Body of pancreas (tissue), 2 donors: ENCODE measurements around the genes PLCG1 and GTSF1L.

GRCh38 chr20:40503065-40503547 lies 185.9 kb downstream of the MAFB start:
- PRO-cap: no peak
- RAMPAGE, long total RNA, 2 experiments: no peak in any of the 2 experiments

- PRO-cap: no peak
- RAMPAGE, long total RNA, 2 experiments: no peak in any of the 2 experiments
Measured at GRCh38 chr20:40654753-40655512, 34.1 kb downstream of the MAFB start.

DNA sequence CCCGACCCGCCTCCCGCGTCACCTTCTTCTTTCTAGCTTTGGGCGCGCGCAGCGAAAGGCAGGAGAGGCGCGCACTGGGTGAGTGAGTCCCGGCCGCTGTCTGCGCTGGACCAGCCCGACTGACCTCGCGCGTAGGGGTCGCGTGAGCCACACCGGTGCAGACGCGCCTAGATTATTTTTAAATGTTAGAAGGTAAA lies 1.6 kb upstream of the MAFB start:
- PRO-cap: no peak
- RAMPAGE, long total RNA, 2 experiments: no peak in any of the 2 experiments

DNA sequence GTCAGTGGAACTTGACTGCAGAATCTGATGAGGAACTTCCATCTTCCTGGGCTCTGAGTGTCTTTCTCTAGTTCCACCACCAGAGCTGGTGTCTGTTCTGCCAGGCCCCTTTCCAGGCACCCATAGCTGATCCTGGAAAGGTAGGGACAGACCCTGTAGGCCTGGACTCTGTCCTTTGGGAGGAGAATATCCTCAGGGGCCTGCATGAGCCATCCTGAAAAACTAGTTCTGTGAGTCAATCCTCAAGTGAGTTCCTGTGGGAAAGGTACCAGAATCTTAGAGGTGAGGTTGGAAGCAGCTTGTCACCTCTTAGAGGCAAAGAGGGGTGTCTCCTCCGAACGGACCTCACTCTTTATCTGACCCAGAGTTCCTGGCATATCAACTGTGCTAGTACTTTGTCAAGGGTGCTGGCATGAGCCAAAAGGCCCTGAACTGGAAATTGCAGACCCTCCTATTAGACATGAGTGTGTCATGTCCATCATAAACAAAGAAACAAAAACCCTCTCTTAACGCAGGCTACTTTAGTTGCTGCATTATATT lies 10.9 kb upstream of the TOP1 start:
- PRO-cap: no peak
- RAMPAGE, long total RNA, 2 experiments: no peak in any of the 2 experiments

GRCh38 chr20:41116093-41116548 lies 21.2 kb upstream of the PLCG1 start:
- PRO-cap: no peak
- RAMPAGE, long total RNA, 2 experiments: no peak in any of the 2 experiments

DNA sequence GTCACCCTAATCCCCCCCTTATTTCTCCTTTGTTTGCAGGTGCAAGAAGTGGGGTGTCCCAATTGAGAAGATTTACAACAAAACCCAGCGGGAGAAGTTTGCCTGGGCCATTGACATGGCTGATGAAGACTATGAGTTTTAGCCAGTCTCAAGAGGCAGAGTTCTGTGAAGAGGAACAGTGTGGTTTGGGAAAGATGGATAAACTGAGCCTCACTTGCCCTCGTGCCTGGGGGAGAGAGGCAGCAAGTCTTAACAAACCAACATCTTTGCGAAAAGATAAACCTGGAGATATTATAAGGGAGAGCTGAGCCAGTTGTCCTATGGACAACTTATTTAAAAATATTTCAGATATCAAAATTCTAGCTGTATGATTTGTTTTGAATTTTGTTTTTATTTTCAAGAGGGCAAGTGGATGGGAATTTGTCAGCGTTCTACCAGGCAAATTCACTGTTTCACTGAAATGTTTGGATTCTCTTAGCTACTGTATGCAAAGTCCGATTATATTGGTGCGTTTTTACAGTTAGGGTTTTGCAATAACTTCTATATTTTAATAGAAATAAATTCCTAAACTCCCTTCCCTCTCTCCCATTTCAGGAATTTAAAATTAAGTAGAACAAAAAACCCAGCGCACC lies 14.1 kb upstream of the PLCG1 start:
- PRO-cap: no peak
- RAMPAGE, long total RNA, 2 experiments: no peak in any of the 2 experiments

DNA sequence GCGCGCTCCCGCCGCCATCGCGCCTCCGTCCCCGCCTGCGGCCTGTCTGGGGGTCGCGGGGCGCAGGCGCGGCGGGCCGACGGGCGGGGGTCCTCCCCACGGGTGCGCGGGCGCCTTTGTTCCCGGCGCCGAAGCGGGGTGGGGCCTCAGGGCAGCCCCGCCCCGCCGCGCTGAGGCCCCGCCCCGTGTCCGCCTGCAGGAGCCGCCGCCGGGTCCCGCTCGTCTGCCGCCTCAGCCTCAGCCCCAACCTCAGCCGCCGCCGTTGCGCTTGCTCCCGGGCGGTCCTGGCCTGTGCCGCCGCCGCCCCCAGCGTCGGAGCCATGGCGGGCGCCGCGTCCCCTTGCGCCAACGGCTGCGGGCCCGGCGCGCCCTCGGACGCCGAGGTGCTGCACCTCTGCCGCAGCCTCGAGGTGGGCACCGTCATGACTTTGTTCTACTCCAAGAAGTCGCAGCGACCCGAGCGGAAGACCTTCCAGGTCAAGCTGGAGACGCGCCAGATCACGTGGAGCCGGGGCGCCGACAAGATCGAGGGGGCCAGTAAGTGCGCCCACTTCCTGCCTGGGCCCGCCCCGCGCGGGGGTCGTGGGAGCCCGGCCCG lies at the start of gene PLCG1:
TSS of gene PLCG1 (plus strand) at position 222 of the 598 bp plus-strand sequence.
- PRO-cap: bidirectional peak, plus-strand start at position 226 of the sequence, minus-strand start at position 37 of the sequence; bidirectional peak, plus-strand start at position 496 of the sequence, minus-strand start at position 435 of the sequence
- RAMPAGE, long total RNA, 2 experiments: start-site peak on the plus strand in 1 of 2 experiments, centred at position 350 of the sequence, 8 reads per replicate

- PRO-cap: no peak
- RAMPAGE, long total RNA, 2 experiments: no peak in any of the 2 experiments
Measured at GRCh38 chr20:41173607-41174344, 36.4 kb downstream of the PLCG1 start.

- PRO-cap: no peak
- RAMPAGE, long total RNA, 2 experiments: no peak in any of the 2 experiments
Measured at GRCh38 chr20:41177217-41178035, 40.1 kb downstream of the PLCG1 start.

DNA sequence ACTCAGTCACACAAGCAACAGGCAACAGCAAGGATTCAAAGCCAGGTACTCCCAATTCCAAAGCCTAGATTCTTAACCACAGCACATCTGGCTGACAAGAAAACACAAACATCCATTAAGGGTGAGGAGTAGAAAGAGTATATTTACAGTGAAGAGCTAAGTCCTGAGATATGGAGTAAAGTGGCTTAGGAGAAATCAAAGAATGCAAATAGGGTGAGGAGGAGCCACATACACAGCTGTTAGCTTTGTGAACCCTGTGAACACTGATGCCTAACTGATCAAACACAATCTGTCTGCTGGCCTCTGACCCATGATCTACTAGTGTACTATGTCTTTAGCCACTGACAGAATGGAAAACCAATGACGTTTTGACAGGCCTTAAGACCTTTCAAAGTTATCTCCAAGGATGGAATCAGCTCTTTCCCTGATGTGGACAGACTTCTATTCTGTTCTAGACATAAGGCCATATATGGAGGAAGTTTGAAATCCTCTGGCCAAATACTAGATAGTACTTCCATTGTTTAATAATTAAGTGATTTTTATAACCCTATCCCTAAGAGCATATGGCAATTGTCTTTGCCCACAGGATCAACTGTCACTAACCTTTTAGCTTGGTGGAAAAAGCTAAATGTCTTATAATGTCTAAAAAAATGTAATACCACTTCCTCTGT lies 75.1 kb downstream of the ZHX3 start:
- PRO-cap: no peak
- RAMPAGE, long total RNA, 2 experiments: no peak in any of the 2 experiments

GRCh38 chr20:41245369-41245766 lies 72.2 kb downstream of the ZHX3 start:
- PRO-cap: no peak
- RAMPAGE, long total RNA, 2 experiments: no peak in any of the 2 experiments

DNA sequence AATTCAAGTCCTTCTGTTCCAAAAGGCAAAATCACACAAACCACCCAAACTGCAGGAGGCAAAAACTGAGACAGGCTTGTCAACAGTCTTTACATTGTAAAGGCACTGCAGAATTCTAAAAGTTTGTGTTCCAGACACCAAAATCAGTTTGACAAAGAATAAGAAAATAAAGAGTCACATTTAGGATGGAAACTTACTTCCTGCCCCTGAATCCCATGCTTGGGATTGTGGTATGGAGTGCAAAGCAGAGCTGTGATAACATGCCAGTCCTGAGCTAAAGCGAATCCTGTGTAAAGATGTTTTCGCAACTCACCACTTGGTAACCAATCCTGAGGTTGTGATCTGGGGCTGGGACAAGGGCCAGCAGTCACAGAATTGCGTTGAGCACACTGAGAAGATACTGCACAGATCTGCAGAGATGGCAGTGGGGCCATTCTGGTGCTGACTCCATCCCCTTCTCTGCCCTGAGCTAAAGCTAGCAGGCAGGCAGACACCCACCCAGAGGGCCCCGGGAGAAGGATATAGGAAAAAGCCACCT lies 108.5 kb downstream of the CHD6 start:
- PRO-cap: no peak
- RAMPAGE, long total RNA, 2 experiments: no peak in any of the 2 experiments

DNA sequence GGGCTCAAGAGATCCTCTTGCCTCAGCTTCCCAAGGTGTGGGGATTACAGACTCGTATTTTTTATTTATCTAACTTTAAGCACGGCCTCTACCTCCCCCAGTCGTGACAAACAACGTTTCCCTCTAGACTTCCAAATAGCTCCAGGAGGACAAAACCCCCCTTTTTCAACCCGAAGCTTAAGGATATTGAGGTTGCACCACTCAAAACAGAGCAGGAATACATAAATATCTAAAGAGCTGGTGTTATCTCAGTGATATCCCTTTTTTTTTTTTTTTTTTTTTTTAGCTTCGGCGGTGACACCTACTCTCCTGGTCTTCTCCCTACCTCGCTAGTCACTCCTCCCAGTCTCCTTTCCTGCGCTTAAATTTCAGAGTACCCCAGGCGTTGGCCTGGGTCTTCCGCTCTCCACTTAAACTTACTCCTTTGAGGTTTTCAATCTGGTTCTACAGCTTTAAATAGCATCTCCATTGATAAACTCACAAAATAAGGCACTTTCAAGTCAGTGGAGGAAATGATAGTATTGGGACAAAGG lies 1.0 kb upstream of the SRSF6 start:
- PRO-cap: no peak
- RAMPAGE, long total RNA, 2 experiments: no peak in any of the 2 experiments

GRCh38 chr20:43667353-43668258 lies 692 bp downstream of the MYBL2 start:
- PRO-cap: no peak
- RAMPAGE, long total RNA, 2 experiments: no peak in any of the 2 experiments

DNA sequence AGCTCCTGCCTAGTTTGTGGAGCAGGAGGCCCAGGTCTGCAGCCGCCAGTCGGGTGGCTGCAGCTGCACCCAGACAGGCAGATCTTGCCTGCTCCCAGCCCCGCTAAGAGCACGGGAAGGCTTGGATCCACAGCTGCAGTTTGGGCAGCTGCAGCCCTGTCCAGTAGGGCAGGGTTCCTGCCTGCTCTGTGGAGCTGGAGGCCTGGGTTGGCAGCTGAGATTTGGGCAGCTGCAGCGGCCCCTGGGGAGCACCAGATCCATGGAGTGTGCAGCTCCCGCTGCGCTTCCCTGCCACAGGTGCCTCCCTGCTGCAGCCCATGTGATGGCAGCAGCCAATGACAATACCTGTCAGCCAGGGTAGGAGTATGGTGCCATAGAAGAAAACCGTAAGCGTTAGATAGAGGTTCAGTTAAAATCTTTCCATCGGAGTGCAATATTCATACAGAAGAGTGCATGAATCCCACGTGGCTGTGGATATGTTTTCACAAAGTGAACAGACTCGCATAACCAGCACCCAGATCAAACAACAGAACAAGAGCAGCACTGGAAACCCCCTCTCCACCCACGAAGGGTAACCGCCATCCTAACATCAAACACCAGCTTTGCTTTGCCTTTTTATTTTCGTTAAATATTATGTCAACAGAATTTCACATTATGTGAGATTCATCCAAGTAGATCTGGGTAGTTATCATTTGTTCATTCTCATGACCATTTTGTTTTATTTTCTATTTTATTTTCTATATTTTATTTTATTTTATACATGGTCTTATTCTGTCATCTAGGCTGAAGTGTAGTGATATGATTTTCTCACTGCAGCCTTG lies 4.8 kb downstream of the GTSF1L start:
- PRO-cap: no peak
- RAMPAGE, long total RNA, 2 experiments: no peak in any of the 2 experiments

GRCh38 chr20:43726654-43727146 lies at the start of gene GTSF1L:
GTSF1L (minus strand) TSS chr20:43727002.
- PRO-cap: no peak
- RAMPAGE, long total RNA, 2 experiments: no peak in any of the 2 experiments

DNA sequence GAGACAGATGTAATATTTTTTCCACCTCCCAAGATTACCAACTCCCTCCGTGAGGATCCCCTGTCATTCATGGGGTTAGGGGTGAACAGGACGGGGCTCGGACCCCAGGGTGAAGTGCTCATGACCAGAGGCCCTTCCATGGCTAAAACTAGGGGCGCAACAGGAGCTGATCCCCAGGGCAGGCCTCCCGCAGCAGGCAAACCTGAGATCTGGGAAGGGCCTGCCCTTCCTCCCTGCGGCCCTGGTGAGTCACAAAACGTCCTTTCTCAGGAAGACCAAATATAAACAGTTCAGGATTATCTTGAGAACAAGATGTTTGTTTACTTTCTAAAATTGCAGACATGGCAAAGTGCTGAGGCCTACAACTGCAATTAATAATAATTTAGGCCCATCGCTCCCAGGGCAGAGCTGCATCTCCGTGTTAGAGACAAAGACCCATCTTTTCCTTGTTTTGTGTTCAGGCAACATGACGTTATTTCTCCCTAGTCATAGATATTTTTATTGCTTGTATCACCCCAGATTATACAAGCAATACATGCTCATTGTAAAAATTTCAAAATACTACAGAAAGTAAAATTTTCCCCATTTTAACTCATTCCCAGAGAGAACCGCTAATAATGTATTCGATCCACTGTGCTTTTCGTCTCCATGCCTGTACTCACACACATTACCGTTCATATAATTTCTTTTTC lies 64.7 kb upstream of the TOX2 start:
- PRO-cap: no peak
- RAMPAGE, long total RNA, 2 experiments: no peak in any of the 2 experiments

DNA sequence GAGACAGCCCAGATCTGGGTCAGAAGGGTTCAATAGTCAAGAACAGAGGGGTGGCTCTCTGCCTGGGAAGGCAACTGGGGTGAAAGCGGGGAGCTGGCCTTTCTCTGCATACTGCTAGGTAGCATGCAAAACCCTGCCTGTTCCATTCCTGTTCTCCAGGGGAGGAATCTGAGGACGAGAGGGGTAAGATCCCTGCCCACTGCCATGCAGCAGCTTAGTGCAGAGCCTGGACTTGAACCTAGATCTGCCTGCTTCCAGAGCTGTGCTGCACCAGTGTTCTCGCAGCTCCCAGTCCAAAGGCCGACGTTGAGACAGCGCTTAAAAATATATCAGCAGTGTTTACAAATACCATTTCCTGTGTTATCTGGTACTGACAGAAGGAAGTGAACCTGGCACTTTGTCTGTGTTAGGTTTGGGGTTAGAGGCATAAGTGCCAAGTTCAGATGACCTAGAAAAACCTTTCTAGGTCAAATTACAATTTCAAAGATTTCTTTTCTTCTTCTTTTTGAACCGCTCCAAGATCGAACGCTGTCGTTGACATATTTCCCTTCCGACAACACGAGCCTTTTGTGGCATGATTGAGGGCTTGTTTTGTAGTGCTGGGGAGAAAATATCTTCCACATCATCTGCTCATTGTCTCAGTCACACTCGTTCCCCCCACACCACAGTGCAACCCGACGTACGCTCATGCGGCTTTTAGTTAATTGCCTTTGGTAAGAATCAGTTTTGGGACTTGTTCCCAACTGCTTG lies 44.6 kb downstream of the TOX2 start:
- PRO-cap: no peak
- RAMPAGE, long total RNA, 2 experiments: no peak in any of the 2 experiments

DNA sequence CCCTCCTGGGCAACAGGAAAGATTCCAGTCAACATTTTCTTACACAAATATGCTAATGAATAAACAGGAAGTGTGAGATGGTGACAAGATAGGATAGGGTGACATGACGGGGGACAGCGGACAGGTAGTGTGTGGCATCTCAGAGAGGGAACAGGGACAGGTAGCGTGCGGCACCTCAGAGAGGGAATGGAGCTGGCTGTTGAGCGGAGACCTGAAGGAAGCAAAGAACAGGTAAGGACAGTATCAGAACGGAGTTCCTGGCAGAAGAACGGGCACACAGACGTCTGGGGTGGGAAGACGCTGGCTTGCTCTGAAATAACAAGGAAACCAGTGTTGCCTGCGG lies 111.8 kb downstream of the JPH2 start:
- PRO-cap: no peak
- RAMPAGE, long total RNA, 2 experiments: no peak in any of the 2 experiments

DNA sequence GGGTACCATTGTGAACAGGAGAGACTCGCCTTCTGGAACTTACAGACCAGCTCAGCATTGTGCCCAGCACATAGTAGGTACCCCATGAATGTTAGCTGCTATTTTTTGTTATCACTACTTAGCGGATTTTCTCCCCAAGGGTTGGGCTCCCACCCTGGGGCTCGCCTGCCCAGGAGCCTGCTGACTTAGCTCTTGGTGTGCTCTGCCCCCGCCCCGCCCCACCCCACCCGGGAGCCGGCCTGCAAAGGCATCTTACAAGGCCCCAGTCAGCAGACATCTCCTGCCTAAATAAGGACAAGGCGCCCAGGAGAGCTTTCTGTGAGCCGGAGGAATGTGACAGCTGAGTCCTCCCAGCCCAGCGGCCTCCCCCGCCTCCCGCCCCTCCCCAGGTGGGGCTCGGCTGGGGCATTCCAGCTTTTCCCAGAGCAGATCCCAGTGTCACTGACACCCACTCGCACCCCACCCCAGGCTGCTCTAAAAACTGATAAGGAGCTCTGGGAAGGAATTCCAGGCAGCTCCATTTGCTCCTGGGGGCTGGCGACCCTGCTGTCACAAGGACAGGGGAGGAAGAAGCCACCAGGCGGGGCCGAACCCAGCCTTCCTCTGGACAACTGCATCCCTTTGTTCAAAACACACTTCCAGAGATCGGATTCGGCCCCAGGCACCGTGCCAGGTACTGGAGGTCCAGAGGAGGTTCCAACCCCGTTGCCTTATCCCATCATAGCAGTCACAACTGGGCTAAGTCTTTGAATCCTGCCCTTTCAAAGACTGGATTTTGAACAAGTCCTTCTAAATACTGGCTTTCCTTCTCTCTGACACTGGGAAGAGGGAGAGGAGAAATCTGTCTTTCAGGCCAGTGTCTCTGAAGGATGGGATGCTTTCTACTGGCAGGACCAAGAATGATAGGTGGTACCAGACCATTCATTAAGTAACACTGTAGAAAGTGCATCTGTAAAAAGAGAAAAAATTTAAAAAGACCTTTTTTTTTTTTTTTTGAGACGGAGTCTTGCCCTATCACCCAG lies 49.6 kb downstream of the JPH2 start:
- PRO-cap: no peak
- RAMPAGE, long total RNA, 2 experiments: no peak in any of the 2 experiments